ENCODE measurements around a stretch of chr4.

- PRO-cap, result bidirectional peak, plus-strand start at chr4:110615716, minus-strand start at chr4:110615622; bidirectional peak, plus-strand start at chr4:110615945, minus-strand start at chr4:110615853
Measured at GRCh38 chr4:110615271-110616619, 7.1 kb downstream of the PITX2 start.

DNA sequence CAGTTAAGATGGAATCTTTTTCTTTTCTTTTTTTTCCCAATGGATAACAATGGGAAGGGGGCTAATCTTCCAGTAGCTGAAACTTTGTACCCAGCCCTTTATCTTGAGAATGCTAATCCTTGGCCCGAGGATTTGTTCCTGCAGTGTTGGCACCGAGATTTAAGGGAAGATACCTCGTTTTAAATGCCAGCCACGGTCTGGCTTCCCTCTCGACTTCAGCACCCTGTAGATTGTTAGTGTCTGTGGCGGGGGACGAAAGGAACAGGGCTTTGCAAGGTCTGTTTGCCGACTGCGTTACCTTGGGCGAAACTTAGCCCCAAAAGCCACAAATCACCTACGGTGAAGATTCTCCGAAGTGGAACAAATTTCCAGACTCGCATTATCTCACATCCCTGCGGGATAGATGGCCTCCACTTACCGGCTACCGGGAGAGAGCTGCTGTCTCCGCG is 13.5 kb upstream of the PITX2 start:
- PRO-cap, result no peak

GRCh38 chr4:110636852-110637392 is 14.0 kb upstream of the PITX2 start:
- PRO-cap, result no peak

GRCh38 chr4:111989772-111990249 is 155.4 kb upstream of the FAM241A start:
- PRO-cap, result no peak

DNA sequence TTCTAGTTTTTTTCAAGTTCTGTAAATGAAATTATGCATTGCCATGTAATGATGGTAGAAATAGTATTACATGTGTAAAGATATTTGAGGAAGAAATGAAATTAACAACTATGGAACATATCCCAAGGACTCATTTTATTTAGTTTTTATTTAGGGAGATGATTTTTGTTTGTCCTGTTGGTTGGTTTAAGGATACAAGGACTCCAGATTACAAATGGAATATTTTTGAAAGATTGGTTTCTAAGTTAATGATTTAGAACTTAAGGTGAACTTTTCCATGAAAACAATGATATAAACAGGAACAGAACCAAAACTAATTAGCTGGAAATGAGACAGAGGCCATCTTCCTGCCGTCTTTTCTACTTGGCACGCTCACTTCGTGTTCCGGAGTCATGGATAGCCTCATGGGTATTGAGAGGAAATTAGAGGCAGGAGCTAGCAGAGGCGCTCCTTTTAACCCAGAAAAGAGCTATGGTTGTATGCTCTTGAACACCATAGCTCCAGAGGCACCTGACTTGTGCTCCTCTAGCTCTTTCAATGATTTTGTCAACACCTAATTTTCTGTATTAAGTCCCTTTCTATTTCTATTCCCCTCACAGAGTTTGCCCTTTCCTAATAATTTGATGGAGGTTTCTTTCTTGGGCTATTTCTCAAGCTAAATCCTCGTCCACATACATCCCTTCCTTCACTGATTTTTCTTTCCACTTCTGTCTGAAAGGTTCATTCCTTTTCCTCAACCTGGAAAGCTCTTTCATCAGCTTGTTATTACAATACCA is 2.5 kb downstream of the FAM241A start:
- PRO-cap, result bidirectional peak, plus-strand start at position 411 of the sequence, minus-strand start at position 386 of the sequence

- PRO-cap, result no peak
Measured at GRCh38 chr4:112516412-112517040, 546 bp upstream of the NEUROG2 start.

GRCh38 chr4:112646985-112647584 is 10.1 kb downstream of the LARP7 start:
- PRO-cap, result no peak

GRCh38 chr4:112647859-112648800 is 11.2 kb downstream of the LARP7 start:
- PRO-cap, result bidirectional peak, plus-strand start at chr4:112648026, minus-strand start at chr4:112648028; unidirectional peak, minus-strand start at chr4:112648208; unidirectional peak, minus-strand start at chr4:112648243; unidirectional peak, minus-strand start at chr4:112648699

DNA sequence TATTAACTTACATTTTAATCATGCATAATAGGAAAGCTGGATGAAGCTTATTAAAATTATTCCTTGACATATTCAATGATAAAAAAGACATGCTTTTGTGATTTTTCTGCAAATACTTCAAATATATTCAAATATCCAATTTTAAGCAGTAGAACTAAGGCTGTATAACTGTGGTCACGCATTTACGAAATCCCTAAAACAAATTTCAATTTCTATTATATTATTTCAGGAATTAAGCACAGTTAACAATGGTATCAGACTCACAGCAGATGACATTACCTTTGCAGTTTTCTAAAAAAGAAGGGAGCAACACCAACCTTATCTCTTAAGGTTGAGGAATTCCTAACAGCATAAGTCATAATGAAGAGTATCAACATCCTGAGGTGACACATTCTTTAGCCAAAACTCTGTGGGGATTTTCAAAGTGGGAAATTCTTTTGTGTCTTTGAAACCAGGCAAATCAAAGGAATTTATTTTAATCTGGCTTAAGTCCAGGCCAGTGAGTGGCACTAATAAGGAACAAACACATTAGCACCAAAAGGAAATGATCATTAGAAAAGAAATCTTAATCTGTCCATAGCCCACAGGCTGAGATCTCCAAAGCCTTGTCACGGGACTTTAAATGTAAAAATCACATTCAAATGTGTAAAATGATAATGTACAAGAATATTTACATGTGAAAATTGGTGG is 110.0 kb downstream of the LARP7 start:
- PRO-cap, result no peak

GRCh38 chr4:113052484-113053401 is 3.3 kb downstream of the ANK2 start:
- PRO-cap, result no peak

- PRO-cap, result no peak
Measured at GRCh38 chr4:113147519-113148199, 98.2 kb downstream of the ANK2 start.

DNA sequence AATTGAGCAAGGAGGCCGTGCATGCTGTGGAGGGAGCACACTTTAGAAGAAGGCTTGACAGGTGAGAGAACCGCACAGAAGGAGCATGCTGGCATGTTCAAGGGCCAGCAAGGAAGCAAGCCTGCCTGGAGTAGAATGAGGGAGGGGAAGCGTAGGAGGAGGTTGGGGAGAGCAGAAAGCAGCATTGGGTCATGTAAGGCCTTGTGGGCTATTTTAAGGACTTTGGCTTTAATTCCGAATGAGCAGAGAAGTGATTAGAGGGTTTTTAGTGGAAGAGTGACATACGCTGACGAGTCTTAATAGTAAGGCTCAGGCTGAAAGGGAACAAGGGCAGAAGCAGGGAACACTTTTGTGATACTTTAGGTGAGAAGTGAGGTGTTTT is 132.2 kb downstream of the ANK2 start:
- PRO-cap, result no peak

DNA sequence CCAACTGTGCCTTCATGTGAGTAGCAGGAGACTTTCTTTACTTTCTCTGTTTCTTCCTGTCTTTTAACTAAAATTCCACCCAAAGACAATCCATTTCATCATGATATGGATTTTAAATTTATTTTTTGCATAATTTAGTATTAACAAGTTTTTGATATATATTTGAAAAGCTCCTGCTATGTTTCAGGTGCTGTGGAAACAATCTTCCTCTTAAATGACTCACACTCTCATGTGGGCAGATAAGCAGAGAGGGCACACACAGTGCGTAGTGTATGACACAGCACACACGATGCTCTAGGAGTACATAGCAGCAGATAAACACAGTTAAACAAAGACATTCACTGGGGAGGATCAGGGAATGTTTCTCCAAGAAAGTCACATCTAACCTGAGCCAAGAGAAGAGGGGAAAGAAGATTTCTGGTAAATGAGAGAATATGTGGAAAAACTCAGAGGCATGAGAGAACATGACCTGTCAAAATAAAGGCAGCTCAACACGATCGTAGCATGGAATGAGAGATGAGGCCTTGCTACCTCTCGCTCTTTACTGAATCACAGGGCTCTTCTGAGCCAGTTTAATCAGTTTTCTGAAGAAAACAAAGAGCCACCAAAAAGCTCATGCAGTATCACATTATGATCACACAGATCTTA is 250.9 kb downstream of the ANK2 start:
- PRO-cap, result no peak

GRCh38 chr4:113470016-113470598 is 291.4 kb downstream of the CAMK2D start:
- PRO-cap, result no peak

GRCh38 chr4:113471784-113472367 is 289.7 kb downstream of the CAMK2D start:
- PRO-cap, result no peak

- PRO-cap, result no peak
Measured at GRCh38 chr4:113684689-113685166, 76.8 kb downstream of the CAMK2D start.

DNA sequence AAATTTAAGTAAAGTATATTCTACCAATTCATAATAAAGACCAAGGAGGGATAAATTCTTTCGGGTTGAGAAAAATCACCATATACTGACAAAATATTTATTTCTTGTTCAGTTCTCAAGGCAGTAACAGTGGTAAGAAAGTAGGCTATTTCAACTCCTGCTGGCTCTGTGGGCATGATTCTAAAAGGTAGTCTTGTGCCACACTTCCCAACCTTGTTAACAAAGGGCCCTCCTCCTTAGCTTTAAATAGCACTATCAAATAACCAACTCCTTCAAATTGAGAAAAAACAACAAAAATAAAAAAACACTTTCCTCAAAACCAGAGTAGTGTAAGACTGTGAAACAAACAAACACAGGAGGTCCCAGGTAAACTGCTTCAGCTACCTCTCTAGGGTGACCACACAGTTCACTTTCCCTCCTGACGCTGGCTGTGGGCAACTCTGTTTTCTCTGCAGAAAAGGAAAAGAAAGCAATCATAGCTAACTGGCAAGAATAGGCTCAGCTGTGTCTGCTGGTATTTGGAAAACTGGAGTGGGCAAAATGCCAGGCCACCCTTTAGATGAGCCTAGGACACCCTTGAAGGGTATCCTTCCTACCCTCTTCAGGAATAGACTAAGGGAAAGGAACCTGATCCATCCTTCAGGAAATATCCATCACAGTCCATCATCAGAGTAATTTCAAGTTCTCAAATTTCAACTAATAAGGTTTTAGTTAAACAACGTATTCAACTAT is 61.1 kb downstream of the CAMK2D start:
- PRO-cap, result no peak

DNA sequence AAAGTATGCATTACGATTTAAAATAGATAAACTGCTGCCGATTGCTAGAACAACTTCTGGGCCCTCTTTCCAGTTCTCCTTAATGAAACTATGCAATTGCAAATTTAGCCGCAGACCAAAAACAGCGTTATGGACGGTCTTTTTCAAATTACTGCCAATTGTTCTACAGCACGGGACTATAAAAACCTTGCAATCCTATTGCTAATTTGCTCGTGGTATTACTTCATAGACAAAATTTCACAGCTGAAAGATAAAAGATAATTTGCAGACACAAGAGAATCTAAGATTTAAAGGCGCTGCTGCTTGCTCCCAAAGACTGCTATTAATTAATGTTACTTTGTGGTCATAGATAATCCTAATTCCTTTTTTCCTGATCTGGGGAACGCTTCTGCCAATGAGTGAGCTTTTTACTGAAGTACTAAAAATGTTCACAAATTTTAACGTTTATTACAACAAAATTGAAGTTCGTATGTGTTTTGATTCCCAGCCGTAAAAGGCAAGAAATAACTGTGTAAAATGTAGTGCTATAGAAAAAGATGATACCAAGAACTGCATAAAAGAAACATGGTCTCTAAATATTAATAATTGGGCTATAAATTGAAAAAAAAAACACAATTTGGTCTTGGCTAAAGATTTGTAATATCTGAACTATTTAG is 1.5 kb upstream of the CAMK2D start:
- PRO-cap, result unidirectional peak, minus-strand start at position 328 of the sequence

GRCh38 chr4:118279968-118280574 is 72.7 kb downstream of the PRSS12 start:
- PRO-cap, result no peak

GRCh38 chr4:118748822-118749328 is 63.7 kb downstream of the METTL14 start:
- PRO-cap, result no peak